Hematopoietic multipotent progenitor cell (in vitro differentiated cells): ENCODE measurements around a stretch of chr13.

- CAGE, long polyA plus RNA = no peak
Observed at GRCh38 chr13:28211440-28212306, 73.3 kb downstream of the PAN3 start.

DNA sequence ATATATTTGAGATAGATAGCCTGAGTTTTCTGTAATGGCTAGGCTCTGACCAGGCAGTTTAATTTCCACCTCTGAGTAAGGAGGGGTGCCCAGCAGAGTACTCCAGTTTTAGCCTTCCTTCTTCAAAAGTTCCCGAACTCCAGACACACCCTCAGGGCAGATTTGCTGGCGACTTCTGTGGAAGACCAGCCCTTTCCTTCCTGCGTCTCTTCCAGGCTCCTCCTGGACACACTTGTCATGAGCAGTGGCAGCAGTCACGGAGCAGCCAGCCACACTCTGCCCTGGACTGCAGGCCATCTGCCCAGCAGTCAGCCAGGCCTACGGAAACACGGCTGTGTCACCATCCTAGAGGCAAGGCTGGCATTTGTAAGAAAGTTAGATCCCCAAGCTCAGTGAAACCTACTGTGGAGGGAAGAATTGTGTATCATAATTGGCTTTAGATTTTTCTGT lies 6.6 kb upstream of the FLT1 start:
- CAGE, long polyA plus RNA = no peak

- CAGE, long polyA plus RNA = no peak
Observed at GRCh38 chr13:28659277-28659959, 488 bp downstream of the POMP start.

GRCh38 chr13:29117138-29117484 lies 297.0 kb downstream of the MTUS2 start:
- CAGE, long polyA plus RNA = no peak

GRCh38 chr13:29509633-29510670 lies 85.5 kb downstream of the SLC7A1 start:
- CAGE, long polyA plus RNA = no peak

DNA sequence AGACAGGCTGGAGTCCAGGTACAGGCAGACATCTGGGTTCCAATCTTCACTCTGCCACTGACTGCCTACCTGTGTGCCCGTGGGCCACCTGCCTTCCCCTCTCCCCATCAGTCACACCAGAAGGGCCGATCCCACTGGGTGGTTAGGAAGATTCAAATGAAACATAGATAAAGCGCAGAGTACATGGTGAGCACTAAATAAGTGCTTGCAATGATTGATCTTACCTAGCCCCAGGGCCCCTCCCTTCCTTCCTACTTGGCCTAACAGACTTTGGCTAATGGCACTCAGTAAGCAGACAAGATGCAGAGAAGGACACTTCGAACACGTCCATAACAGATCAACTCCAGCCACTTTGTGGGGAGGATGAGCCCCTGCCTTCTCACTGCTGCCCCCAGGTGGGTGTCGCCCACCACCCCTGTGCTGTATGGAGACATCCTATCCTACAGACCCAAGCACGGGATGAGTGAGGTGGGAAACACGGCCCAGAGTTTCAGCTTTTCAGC lies 5.7 kb downstream of the SLC7A1 start:
- CAGE, long polyA plus RNA = no peak

- CAGE, long polyA plus RNA = no peak
Observed at GRCh38 chr13:29647011-29647806, 51.7 kb upstream of the SLC7A1 start.

GRCh38 chr13:29863045-29863473 lies 12.6 kb upstream of the UBL3 start:
- CAGE, long polyA plus RNA = no peak

GRCh38 chr13:29902247-29902972 lies 52.0 kb upstream of the UBL3 start:
- CAGE, long polyA plus RNA = no peak

- CAGE, long polyA plus RNA = no peak
Observed at GRCh38 chr13:29943427-29943728, 93.0 kb upstream of the UBL3 start.

DNA sequence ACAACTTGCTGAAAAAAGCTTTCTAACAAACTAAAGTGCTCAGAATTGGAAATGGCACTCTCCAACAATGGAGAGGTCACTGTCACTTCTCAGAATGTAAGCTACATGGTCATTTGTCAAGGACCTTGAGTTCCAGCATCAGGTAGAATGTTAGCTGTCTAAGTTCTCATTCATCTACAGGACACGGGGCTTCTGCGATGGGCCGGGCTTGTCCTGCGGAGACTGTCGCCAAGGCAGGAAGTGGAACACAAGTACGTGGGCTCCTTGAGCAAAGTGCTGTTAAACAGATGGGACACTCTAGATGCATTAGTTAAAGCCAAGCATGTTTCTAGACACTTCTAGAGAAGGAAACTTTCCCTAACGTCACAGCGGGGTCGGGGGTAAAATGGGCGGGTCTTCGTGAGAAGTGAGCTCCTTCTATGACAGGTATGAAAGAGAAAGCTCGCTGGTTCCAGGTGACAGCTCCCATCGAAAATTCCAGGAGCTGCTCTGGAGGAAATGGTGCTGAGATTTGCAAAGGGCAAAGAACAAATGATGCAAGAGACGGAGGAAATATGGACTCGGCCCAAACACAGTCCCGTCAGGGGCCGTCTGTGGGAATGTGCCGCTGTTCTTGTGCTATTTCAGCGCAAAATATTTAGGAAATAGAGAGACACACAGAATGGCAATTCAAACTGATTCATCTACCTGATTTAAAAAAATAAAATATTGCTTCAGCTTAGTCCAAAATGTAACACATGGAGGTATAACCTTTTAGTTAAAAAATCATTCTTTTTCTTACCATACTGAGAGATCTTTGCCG lies 104.1 kb upstream of the UBL3 start:
- CAGE, long polyA plus RNA = no peak

GRCh38 chr13:30422598-30423062 lies 337 bp downstream of the UBE2L5 start:
- CAGE, long polyA plus RNA = no peak

DNA sequence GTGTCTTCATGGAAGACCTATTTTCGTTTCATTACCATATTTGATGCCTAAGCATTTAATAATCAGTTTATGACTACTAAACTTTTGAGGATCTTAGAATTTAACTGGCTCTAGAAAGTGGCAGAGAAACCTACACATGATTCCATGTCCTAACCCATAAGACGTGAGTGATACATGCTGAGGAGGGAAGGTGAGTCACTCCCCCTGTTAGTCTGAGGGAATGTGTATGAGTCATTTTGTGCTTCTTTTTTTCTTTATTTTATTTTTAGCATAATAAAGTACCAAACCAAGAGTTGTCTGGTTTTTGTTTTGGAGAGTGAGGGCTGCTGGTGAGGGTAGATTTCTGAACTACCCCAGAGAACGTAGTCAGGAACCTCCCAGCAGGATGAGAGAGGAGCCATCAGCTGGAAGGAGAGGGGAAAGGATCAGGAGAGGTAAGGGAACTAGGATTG lies 8.0 kb downstream of the UBE2L5 start:
- CAGE, long polyA plus RNA = no peak

DNA sequence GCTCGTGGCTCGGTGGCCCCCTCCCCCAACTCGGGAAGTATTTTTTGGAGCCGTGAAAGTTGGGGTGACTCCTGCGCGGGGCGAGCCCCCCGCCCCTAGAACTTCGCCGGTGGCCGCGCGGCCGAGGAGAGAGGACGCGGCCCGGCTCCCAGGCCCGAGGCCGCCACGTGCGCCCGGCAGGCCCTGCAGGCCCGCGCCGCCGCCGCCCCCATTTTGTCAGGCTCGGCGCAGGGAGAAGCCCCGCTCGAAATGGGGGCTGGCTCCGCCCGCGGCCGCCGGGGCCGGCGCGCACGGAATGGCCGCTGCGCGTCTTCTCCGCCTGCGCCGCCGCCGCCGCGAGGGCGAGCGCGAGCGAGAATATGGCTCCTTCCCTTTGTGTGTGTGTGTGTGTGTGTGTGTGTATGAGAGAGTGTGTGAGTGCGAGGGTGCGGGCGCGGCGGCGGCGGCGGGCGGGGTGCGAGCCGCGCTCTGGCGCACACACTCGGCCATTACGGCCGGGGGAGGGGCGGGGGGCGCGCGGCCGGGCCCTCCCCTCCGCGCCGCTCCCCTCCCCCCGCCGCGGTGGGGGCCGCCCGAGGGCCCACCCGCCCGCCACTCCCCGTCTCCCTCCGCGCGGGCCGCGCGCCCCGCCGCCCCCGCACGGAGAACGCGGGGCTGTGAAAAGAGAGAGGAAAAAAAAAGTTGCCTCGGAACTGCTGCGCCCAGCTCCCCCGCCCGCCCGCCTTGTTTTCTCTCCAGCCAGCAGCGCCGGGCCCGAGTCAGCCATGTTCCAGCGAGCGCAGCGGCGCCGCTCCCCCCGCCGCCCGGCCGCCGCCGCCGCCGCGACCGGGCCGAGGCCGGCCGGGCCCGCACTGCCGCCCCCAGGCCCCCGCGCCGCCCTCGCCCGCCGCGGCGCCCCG lies 1.1 kb downstream of the HMGB1 start:
- CAGE, long polyA plus RNA = no peak

- CAGE, long polyA plus RNA = no peak
Observed at GRCh38 chr13:30516874-30517366, 51.2 kb upstream of the HMGB1 start.

DNA sequence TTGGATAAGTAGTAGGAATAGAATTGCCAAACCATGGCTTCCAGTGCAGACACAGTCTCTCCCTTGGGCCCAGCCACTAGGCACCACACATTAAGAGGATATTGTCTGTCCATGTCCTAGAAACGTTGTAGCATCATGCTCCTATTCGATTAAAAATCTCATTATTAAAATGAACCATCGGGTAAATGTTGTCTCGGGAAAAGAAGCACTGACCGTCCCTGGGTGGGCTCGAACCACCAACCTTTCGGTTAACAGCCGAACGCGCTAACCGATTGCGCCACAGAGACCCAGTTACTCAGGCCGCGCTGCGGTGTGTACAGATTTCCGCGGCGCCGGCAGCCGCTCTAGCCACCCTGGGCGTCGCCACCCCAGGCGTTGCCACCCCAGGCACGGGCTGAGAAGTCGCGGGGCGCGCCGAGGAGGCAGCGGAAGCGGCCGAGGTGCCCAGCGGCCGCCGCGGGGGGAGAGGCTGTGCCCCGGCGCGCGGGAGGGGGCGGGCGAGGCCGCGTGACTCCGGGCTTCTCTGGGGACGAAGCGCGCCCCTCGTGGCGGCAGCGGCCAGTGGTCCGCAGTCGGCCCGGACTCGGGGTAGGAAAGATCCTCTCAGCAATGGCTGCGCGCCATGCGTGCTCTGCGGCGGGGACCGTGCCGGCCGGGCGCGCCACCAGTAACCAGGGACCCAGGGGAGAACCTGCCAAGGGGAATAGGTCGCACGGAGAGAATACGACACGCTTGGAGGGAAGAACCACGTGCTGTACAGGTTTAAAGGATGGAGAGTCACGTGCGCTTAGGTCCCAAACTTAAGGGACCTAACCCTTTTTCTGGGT lies 56.2 kb downstream of the USPL1 start:
- CAGE, long polyA plus RNA = no peak

DNA sequence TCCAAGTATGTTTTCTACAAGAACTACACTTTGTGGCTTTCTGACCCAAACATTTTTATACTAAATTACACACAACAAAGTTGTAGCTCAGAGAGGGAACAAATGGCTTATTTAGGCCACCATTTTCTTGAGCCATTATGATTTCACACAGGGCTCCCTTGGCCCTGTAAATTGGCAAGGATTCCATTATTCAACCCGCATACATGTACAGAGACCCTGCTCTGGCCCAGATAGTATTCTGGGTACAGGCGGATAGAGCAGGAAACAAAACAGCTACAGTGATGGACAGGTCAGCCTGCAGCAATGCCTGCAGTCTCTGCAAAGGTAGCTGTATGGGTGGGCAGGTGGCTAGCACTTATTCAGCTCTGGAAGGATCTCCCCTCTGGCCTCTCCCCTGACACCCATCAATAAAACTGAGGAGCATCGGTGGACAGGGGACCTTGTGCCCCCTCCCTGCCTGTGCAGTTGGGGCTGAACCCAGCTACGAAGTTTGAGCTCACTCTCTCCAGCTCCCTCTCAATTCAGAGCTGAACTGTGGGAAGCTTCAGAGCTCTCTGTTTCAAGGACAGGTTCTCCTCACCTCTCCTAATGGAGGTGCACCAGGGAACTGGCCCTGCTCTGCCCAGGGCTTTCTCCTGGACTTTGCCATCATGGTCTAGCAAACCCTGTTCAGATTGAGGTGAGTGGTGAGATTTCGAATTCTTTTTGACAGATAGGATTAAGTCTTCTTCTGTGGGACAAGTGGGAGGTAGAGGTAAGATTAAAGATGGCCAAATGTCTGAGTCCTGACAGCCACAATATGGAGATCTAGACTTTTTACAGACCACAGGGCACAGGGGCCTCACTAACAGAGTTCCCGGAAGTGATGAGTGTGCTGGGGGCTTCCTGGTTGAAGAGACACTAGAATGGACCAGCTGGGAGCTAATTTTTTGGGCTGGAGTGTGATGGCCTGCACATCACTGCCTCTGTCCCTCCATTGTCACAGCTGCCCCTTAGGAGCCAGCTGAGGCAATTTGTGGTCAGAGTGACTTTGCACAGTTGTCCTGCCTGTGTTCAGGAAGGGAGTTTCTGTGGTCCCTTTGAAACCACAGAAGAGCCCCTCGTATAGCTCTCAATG lies 1.7 kb downstream of the ALOX5AP start:
- CAGE, long polyA plus RNA = no peak

- CAGE, long polyA plus RNA = no peak
Observed at GRCh38 chr13:30869951-30871152, 35.7 kb upstream of the MEDAG start.

DNA sequence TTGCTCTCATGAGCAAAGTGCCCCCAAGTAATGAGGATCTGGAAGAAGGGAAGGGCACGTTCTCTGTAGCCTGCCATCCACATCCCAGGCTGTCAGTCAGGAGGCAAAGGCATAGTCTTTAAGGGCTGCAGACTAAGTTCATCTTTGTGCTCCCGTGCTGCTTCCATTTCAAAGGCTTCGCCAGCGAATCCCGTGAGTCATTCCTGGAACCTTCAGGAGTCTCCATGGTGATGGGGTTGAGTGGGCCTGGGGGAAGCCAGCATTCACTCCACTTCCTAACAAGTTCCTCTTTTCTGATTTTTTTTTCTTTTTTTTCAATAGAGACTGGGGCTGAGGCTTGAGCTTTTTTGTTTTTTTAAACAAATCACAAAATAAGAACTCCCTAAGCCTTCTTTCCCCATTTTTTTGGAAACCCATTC lies 33.0 kb upstream of the MEDAG start:
- CAGE, long polyA plus RNA = no peak

GRCh38 chr13:31859231-31859916 lies 120.0 kb downstream of the RXFP2 start:
- CAGE, long polyA plus RNA = no peak